Amniotic epithelial cell (primary cell): ENCODE data around the genes TFPI2, PON3 and DYNC1I1.

DNA sequence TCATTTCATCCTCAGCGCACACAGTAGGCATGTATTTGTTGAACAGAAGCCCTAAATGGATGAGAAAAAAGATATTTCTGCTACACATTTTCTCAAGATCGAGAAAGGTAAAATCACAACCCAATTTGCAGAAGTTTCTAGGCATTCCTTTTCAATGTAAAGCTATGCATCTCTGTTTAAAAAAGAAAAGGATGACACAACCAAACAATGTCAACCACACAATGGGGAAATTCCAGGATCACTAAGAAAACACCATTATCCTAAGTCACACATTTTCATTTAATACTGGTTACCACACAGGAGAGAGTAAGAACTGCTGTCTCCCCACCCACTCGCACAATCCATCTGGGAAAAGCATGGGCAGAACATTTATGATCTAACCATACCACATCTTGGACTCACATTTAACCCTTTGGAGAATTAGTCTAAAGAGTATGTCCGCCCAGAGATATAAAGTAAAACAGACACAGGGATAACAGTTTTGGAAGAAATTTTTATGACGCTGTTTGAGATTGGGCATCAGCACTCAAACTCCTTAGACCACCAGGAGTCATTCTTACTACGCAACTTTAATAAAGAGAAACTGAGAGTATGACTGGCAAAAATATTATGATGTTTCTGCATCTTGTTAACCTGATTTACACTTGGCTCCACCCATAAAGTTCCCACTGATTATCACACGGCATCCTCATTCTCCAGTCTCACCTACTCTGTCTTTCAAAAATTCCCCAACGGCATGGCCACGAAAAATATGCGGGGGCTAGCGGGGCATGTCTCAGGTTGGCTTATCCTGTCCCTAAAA lies 4.2 kb downstream of the CDK6 start:
- RRBS = no CpG with 5 or more reads among the region's 11 CpGs

GRCh38 chr7:92835878-92836363 lies 452 bp downstream of the CDK6 start:
- RRBS = no CpG with 5 or more reads among the region's 23 CpGs

DNA sequence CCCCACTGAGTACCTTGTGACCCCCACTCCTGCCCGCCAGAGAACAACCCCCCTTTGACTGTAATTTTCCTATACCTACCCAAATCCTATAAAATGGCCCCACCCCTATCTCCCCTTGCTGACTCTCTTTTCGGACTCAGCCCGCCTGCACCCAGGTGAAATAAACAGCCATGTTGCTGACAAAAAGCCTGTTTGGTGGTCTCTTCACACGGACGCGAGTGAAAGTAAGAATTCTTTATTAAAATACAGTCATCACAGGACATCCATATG lies 167.2 kb downstream of the VPS50 start:
- RRBS = no CpG with 5 or more reads among the region's 6 CpGs

- RRBS = no CpG with 5 or more reads among the region's 42 CpGs
These were observed at the start of gene TFPI2 for GRCh38 chr7:93890573-93891212. TFPI2 (minus strand) TSS chr7:93890753.

DNA sequence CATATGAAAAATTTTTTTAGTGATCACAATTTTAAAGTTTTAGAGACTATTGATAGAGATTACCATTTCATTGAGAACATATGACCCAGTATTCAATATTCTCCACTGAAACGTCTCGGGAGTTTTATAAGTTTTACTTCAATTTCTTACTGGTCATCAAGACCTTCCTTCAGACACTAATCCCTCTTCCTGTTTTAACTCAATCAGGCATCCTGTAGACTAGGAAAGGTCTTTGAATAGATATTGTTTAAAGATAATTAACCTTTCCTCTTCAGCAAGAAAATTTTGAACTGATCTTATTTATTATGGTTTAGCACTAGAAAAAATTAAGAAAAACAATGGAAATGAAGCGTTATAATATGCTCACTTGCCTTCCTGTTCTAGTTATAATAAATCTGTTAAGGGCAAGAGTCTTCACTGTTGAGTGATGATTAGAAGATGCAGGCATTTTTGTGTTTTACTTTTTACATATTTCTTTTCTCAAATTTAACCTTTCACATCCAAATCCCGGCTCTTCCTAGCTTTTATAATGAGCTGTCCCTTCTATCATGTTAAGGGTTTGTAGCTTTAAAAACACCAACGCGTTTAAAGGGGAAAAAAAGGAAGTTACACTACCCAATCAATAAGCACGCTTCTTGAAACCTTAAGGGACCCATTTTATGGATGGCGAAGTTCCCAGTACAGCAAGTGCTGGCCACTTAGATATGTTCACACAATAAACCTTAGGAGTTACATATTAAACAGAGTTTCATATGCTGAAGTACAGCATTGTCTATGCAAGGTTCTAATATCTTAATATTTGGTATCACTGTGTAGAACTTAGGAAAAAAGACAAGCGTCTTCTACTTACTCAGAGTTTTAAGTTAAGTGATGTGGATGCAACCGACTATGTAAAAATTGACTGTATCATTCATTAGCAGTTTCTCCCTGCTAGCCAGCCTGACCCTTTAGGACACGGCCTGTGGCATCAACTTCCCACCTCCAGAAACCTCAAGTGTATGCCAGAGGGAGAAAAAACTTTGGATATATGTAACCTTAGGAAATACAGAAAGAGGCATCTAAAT lies 1.6 kb downstream of the GNG11 start:
- RRBS = no CpG with 5 or more reads among the region's 11 CpGs

- RRBS = no CpG with 5 or more reads among the region's 14 CpGs
These were observed 596 bp downstream of the BET1 start for GRCh38 chr7:94003479-94004038.

- RRBS = no CpG with 5 or more reads among the region's 4 CpGs
These were observed 2.6 kb upstream of the COL1A2 start for GRCh38 chr7:94392052-94392566.

- RRBS = no CpG with 5 or more reads among the region's 2 CpGs
These were observed 9.8 kb downstream of the COL1A2 start for GRCh38 chr7:94404299-94405159.

- RRBS = no CpG with 5 or more reads among the region's 3 CpGs
These were observed 35.6 kb downstream of the COL1A2 start for GRCh38 chr7:94430062-94430891.

GRCh38 chr7:94530161-94530824 lies 20.7 kb downstream of the CASD1 start:
- RRBS = no CpG with 5 or more reads among the region's 4 CpGs

- RRBS = no CpG with 5 or more reads among the region's 47 CpGs
These were observed 856 bp upstream of the SGCE start for GRCh38 chr7:94656529-94657448.

GRCh38 chr7:94908767-94908976 lies 1.3 kb downstream of the PPP1R9A start:
- RRBS = no CpG with 5 or more reads among the region's 6 CpGs

- RRBS = no CpG with 5 or more reads among the region's 6 CpGs
These were observed 77.6 kb downstream of the PON1 start for GRCh38 chr7:95246771-95247183.

DNA sequence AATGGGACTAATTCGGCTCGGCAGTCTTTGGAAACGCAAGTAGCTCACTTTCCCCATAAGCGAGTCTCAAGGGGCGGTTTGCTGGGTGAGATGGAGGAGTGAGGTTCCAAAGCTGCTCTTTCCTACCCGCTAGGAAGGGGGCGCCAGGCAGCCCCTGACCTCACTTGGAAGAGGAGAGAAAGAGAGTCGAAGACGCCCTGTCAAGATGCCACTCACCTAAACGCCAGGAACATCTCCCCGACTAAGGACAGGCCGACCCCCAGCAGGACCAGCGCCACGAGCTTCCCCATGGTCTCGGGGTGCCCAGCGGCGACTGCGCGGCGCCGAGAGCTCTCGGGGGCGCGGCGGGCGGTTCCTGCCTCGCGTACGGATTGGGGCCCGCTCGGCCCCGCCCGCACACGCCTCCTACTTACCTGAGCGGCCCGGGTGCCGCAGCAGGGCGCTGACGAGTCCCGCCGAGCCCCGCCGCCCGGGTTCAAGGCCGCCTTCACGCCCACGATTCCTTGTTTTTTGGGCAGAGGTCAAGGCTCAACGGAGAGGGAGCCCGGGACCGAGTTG lies at the start of gene PON3:
TSS of gene PON3 (minus strand) at position 315 of the 558 bp plus-strand sequence.
- RRBS = 3% methylated on average over 15 of the region's 50 CpGs

GRCh38 chr7:95440899-95441381 lies 6.1 kb upstream of the PON2 start:
- RRBS = no CpG with 5 or more reads among the region's 4 CpGs

GRCh38 chr7:95544820-95545697 lies 51.3 kb downstream of the PDK4 start:
- RRBS = no CpG with 5 or more reads among the region's 6 CpGs

GRCh38 chr7:95688906-95689478 lies 83.4 kb upstream of the DYNC1I1 start:
- RRBS = no CpG with 5 or more reads among the region's 7 CpGs

DNA sequence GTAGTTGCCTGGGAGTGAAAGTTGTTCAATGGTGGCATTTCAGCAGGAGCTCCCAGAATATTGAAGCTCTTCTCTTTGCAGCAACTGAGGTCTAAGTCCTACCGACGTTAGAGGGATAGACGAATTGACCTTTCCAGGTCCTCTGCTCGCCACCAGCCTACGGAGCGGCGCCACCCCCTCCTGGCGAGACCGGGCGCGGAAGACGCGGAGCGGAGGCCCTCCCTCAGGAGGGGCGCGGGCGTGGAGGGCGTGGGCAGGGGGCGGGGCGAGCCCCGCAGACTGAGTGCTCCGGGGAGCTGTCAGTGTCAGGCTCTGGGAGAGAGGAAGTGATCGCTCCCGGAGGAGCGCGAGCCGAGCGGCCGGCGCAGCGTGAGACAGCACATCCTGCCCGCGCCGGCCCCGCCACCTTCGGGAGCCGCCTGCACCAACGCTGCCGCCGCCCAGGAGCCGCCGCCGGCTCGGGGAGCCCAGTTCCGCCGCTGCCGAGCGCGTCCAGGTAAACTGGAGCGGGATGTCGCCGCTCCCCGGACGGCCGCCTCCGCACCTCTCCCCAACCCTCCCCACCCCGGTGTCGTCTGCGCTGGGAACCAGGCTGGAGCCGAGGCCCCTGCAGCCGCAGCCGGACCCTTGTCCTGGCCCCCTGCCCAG lies at the start of gene DYNC1I1:
TSS of gene DYNC1I1 (plus strand) at position 277 of the 648 bp plus-strand sequence.
- RRBS = 2% methylated on average over 29 of the region's 62 CpGs

- RRBS = no CpG with 5 or more reads among the region's 6 CpGs
These were observed 19.0 kb downstream of the SLC25A13 start for GRCh38 chr7:96302634-96303574.